Sigmoid colon (tissue), 4 donors: Measurements from ENCODE around the genes PRCC, LRRC71, CD1C, OR6N1 and PYHIN1.

DNA sequence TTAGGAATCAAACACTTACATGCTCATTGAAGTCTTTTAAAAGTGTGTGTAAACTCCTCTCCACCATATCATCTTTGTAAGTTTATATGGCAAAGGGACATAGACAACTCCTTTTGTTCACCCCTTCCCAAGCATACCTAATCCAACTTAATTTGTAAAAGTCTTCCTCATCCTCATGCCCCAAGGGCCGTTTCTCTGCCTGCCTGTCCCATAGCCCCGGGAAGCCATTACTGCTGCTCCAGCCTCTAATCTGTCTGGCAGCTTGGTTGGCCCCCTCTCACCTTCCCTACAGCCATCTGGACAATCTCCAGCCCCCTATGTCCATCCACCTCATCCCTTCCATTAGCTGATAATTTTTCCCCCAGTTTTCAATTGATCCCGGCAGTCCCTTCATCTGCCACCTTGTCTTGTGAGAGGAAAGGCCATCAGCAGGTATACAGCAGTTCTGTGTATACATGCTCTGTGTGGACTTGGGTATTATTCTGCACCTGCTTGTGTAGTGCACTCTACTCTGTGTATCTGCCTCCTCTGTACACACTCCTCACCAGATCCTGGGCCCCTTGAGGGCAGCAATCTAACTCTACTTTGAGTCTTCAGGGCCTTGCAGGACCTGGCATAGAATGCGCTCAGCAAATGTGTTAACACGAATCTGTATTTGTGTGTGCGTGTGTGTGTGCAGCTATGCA, 3.6 kb upstream of the MEF2D start:
- PRO-cap = no peak
- RAMPAGE, long total RNA, 4 experiments = no peak in any of the 4 experiments

GRCh38 chr1:156638061-156638741, 3.7 kb upstream of the BCAN start:
- PRO-cap = no peak
- RAMPAGE, long total RNA, 4 experiments = no peak in any of the 4 experiments

DNA sequence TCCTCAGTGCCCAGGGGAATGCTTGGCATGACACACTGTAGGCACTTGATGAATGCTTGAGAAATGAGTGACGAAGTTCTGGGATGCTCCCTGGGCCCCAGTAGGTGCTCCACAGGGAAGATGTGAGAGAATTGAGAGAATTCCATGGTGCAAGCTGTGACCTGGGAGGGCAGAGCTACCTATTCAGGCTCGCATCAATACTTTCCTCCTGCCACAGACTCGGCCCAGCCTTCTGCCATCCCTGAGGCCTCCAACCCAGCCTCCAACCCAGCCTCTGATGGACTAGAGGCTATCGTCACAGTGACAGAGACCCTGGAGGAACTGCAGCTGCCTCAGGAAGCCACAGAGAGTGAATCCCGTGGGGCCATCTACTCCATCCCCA, 9.3 kb downstream of the BCAN start:
- PRO-cap = no peak
- RAMPAGE, long total RNA, 4 experiments = no peak in any of the 4 experiments

- PRO-cap = no peak
- RAMPAGE, long total RNA, 4 experiments = no peak in any of the 4 experiments
Observed at GRCh38 chr1:156692277-156692707, 13.1 kb downstream of the CRABP2 start.

DNA sequence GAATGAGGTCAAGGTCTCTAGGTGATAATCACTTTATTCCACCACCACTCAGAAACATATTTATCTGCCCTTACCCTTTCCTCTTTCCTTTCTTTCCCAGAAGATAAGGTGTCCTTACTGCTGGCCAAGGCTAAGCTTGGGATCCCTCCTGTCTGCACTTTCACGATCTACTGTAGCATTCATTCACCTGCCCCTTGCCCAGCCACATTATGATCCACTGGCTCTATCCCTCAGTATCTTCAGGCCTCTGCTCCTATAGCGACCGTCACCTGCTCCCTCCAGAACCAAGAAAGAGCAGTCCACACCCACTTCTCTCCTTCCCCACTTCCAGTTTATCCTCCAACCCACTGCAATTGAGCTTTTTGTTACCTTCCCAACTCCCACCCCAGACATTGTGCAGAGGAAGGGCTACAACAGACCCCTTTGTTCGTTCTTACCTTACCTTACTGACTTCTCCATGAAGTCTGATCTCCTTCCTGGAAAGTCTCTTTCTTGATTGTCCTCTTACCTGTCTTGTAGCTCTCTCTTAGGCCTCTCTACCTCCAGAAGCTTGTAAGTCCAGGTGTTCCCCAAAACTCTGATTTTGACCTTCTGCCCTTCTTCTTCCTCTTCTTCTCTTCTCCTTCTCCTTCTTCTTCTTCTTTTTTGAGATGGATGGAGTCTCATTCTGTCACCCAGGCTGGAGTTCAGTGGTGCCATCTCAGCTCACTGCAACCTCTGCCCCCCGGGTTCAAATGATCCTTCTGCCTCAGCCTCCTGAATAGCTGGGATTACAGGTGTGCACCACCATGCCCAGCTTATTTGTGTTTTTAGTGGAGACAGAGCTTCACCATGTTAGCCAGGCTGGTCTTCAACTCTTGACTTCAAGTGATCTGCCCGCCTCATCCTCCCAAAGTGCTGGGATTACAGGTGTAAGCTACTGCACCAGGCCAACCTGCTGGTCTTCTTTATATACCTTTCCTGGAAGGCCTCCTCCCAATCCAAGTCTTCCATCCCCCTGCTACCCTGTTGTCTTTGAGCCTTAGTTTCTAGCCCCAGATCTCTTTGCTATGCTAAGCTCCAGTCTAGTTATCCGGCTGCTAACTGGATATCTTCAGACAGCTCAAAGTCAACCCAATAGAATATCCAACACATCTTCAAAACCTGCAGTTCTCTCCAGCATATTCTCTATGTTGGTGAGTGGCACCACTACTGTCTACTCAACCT, 10.3 kb upstream of the CRABP2 start:
- PRO-cap = no peak
- RAMPAGE, long total RNA, 4 experiments = no peak in any of the 4 experiments

GRCh38 chr1:156743984-156744619, 3.2 kb upstream of the MRPL24 start:
- PRO-cap = no peak
- RAMPAGE, long total RNA, 4 experiments = no peak in any of the 4 experiments

- PRO-cap = bidirectional peak, plus-strand start at chr1:156767500, minus-strand start at chr1:156767273
- RAMPAGE, long total RNA, 4 experiments = start-site peak on the plus strand in 4 of 4 experiments, at chr1:156767513-156767556 at its widest, 12 to 80 reads per replicate
Observed at GRCh38 chr1:156767023-156767719, at the start of gene PRCC. Gene PRCC (plus strand): TSS chr1:156767535.

- PRO-cap = no peak
- RAMPAGE, long total RNA, 4 experiments = no peak in any of the 4 experiments
Observed at GRCh38 chr1:156767720-156768386, 518 bp downstream of the PRCC start.

- PRO-cap = no peak
- RAMPAGE, long total RNA, 4 experiments = no peak in any of the 4 experiments
Observed at GRCh38 chr1:156795677-156796384, 20.8 kb downstream of the SH2D2A start.

DNA sequence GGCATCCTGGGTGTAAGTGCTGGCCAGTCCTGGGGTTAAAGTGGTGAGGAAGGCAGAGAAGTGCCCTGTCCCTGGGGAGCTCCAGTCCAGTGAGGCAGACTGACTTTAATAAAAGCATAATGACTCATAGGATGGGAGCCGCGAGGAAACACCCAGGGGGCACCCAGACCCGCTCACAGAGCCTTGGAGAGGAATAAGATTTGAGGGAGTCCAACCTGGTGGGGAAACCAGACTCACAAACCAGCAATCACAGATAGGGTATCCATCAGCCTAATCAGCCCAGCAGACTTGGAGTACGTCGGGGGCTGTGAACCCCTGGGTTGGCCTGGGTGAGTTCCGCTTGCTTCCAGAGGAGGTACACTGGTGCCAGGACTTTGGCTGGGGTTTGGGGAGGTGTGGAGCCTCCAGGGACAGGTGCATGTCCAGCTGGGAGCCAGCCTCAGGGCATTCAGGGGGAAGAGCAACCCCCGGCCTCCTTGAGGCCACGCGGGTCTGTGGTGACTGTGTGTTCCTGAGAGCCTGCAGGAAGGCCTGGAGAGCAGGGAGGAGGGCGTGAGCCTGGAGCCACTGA, 3.7 kb downstream of the PEAR1 start:
- PRO-cap = no peak
- RAMPAGE, long total RNA, 4 experiments = no peak in any of the 4 experiments

DNA sequence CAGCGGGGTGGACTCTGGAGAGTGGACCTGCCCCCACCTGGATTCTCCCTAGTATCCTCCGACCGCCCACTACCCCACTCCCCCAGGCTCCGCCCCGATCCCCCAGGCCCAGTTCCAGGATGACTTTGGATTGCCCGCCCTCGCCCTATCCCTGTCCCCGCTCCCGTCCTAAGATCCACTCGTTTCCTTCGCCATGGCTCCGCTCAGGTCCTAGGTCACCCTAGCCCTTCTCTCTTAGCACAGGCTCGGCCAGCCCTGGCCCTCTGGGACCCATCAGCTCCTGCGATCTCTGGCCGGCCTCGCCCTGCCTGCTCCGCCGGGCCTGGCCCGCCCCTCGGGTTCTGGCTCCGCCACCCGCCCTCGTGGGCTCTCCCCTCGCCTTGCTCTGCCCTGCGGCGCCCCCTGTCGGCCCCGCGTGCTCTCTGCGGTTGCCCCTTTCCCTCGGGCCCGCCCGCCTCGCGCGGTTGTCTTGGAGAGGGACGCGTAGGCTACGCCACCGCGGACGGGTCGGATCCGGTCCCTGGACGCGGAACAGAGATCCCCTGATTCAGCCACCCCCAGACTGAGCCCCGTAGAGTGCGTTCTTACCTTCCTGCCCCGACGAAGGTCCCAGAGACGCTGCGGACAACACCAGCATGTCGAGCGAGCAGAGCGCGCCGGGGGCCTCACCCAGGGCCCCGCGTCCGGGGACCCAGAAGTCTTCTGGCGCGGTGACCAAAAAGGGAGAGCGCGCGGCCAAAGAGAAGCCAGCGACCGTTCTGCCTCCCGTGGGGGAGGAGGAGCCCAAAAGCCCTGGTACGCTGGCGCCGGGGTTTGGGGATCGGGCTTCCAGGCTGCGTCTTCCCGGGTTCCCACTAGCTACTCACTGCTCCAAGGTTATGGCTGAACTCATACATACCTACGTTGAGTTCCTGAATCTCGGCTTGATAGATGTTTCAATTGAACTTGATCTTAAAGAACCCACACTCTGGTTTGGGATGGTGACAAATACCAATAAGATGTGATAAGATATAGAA, at the start of gene LRRC71:
Gene LRRC71 (plus strand): TSS at position 464 of the 1,016 bp plus-strand sequence.
- PRO-cap = no peak
- RAMPAGE, long total RNA, 4 experiments = no peak in any of the 4 experiments

GRCh38 chr1:156941107-156941473, 20.7 kb downstream of the LRRC71 start:
- PRO-cap = no peak
- RAMPAGE, long total RNA, 4 experiments = no peak in any of the 4 experiments

DNA sequence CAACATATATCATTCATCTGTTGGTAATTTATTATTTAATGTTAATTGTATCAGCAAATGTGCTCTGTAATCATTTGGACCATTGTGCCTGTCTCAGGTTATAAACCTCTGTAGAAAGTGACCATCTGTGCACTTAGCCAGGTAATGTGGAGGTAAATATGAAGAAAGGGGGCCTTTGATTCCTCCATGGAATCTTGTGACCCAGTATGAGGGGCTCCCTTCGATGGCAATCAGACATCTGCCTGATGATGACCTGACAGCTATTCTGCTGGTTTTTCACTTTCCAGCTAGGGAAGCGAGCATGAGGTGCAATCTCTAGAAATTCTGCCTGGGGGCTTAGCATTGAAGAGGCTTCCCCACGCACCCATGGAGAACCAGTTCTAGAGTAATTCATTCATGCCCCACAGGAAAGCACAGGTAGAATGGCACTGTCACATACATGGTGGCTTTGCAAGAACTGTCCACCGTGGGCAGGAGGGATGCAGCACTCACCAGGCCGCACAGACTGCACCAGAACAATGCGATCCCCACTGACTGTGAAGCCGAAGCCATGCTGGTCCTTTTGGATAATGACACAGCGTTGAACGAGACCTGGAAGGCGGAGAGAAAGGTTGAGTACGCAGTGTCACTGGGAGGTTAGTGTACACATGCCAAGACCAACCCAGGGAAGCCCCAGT, 61.6 kb downstream of the ARHGEF11 start:
- PRO-cap = no peak
- RAMPAGE, long total RNA, 4 experiments = no peak in any of the 4 experiments

DNA sequence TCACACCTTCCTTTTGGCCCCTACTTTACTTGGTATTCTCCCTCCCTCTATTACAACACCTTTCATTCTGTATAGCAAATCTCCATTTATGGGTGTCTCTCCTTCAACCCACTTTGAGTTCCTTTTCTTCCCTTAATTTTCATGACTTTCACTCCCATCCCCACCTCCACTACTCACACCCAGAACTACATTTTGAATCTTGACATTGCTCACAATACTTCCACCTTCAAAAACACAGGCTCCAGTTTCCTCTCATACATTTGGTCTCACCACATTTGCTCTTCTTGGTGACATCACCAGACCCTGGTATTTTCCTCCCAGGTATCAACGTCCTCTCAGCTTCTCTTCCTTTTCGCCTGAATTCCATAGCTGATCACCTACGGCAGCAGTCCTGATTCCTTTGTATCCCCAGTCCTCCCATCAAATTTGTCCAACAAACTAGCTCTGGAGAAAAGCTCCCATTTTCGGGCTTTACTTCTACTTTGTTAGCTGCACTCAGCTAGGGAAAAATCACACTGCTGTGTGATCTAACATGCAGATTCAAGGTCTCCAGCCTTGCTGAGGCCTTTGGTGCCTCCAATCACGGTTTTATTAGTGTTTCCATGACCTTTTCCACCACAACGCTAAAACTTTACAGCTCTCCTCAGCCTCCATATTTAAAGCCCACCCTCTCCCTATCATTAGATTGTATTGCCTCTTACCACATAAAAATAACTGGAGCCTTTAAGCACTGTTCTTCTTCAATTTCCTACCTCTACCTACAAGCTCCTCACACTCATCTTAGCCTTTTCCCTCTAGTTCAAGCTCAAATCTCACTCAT, 31.8 kb downstream of the ARHGEF11 start:
- PRO-cap = no peak
- RAMPAGE, long total RNA, 4 experiments = start-site peak on the minus strand in 1 of 4 experiments, centred at position 341 of the sequence, 11 reads per replicate

- PRO-cap = no peak
- RAMPAGE, long total RNA, 4 experiments = no peak in any of the 4 experiments
Observed at GRCh38 chr1:157240587-157240815, 102.3 kb upstream of the ETV3 start.

- PRO-cap = unidirectional peak, minus-strand start at chr1:158024776
- RAMPAGE, long total RNA, 4 experiments = no peak in any of the 4 experiments
Observed at GRCh38 chr1:158024687-158025888, 31.6 kb downstream of the KIRREL1 start.

GRCh38 chr1:158045946-158046577, 52.6 kb downstream of the KIRREL1 start:
- PRO-cap = no peak
- RAMPAGE, long total RNA, 4 experiments = no peak in any of the 4 experiments

DNA sequence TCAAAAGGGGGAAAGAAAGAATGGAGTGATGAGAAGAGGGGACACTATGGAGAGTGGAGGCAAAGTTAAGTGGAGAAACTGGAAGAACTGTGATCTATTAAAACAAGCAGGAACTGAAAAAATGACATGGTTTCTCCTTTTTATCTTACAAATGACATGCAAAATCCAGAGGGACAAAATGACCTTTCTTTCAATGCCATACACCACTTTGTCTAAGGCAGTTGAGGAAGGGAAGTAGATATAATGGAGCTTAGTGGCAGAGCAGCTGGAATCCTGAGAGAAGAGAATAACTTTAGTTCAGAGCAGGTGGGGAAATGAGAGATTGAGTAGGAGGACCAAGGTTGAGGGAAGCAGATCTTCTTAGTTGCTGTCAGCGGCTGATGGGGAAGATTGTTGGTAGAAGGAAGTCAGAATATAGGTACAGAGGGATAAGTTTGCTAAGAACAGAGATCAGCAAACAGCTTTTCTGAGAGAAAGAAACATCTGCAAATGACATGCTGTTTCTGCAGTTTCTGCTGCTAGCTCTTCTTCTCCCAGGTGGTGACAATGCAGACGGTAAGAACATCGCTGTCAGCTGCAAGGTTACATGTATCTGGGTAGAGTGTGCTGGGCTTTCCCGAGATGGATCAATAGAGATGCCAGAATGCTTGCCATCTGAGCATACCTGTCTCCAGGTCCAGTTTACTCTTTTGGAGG, at the start of gene CD1C:
Gene CD1C (plus strand): TSS at position 353 of the 696 bp plus-strand sequence.
- PRO-cap = no peak
- RAMPAGE, long total RNA, 4 experiments = no peak in any of the 4 experiments

- PRO-cap = no peak
- RAMPAGE, long total RNA, 4 experiments = no peak in any of the 4 experiments
Observed at GRCh38 chr1:158772007-158772378, at the start of gene OR6N1. Gene OR6N1 (minus strand): TSS chr1:158772195.

DNA sequence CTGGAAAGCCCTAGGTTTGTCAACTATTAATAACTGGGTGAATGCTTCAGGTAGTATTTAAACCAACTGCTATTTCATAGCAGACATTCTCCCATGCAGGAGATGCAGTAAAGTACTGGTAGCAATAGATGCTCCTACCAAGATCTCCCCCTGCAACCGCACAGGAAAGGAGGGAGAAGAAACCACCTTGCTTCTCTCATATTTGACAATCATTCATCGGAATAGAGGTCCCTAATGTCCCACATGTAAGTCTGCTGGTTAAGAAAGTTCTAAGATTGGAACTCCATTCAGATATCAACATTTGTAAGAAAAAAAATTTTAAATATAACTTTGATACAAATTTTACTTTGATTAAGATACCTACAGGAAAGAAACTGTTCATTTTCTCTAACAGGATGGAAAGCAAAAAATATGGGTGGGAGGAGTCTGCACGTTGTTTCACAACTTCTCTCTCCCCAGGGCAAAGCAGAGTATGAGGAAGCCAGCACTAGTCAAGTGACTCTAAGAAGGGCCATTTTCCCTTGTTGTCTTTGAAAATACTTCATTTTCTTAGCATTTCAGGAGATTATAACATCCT, at the start of gene PYHIN1:
Gene PYHIN1 (plus strand): TSS at position 468 of the 577 bp plus-strand sequence.
- PRO-cap = no peak
- RAMPAGE, long total RNA, 4 experiments = no peak in any of the 4 experiments